Measurements from ENCODE around the genes FBXL15, ARL3 and CALHM2.

DNA sequence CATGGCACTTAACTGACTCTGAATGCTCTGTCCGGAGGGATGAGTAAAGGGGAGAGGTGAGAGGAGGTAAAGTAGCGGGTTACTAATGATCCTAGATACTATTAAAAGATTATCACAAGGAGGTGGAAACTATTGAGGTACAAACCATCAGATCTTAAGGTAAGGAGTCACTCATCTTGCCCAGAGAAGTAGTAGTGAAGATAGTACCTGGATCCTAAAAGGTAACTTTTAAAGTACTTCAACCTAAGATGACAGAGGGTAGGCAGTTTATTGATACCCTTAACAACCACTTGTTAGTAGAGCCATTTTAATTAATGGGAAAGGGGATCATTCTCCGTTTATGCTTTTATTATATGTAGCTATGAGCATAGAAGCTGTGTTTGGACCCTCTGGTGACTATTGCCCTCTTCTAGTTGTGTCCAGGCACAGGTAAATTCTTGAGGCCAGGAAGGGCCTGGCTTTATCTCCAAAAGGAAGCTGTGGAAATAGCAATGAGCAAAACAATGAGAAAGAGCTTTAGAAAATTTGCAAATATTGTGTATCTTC lies 37.7 kb downstream of the GBF1 start:
- RRBS = no CpG with 5 or more reads among the region's 3 CpGs

- RRBS = no CpG with 5 or more reads among the region's 15 CpGs
Measured at GRCh38 chr10:102382107-102382962, 13.2 kb upstream of the NFKB2 start.

- RRBS = no CpG with 5 or more reads among the region's 2 CpGs
Measured at GRCh38 chr10:102406824-102407266, 11.3 kb downstream of the NFKB2 start.

GRCh38 chr10:102420487-102421312 lies at the start of gene FBXL15:
TSS of gene FBXL15 (plus strand) at chr10:102420836.
- RRBS = 2% methylated on average over 7 of the region's 54 CpGs

DNA sequence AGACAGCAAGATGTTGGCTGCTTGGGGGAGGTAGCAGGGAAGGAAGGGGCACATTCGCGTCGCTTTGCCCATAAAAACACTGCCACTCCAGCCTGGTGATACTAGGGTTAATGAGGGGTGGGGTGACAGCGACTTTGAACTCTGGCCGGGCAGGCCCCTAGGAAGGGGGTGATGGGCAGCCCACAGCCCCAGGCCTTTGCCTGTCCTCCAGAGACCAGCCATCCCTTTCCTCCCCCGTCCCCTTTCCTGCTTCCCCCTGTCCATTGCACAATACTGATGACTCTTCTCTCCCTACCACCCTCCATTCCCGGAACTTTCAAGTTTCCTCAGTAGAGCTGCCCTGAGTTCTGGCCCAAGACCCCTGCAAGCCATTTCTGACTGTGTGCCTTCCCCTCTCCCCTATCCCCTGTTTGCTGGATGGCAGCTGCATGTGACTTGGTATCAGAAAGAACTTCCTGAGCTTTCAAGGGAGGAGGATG lies 2.2 kb upstream of the CUEDC2 start:
- RRBS = no CpG with 5 or more reads among the region's 7 CpGs

- RRBS = no CpG with 5 or more reads among the region's 53 CpGs
Measured at GRCh38 chr10:102656572-102657656, 12.6 kb downstream of the TRIM8 start.

DNA sequence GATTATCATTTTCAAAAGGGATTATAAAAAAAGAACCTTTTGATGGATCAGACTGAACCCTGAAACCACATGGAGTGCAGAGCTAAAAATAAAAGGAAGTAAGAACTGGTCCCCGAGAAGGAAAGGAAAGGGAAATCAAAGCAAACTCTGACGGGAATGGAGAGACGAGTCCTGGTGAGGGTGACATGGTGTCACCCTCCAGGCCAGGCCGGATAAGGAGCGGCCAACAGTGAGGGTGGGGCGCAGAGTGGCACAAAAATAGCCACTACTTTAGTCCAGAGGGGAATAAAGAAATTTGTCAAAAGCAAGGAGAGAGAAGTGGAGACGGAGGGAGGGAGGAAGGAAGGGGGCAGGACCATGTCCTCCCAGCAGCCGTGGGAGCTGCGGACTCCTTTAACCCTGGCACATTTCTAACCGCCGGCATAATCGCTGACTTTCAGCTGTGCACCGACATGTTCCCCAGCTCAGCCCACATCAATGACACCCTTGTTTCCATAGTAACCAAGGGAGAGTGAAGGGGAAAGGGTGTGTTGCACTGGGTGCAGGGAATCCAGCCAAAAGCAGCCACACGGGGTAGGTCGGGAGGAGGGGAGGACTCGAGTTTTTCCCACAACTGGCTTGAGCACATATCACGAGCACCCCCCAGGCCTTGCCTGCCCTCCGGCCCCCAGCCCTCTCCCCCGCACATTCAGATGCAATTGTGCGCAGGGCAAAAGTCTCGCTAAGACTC lies 29.7 kb downstream of the TRIM8 start:
- RRBS = no CpG with 5 or more reads among the region's 21 CpGs

DNA sequence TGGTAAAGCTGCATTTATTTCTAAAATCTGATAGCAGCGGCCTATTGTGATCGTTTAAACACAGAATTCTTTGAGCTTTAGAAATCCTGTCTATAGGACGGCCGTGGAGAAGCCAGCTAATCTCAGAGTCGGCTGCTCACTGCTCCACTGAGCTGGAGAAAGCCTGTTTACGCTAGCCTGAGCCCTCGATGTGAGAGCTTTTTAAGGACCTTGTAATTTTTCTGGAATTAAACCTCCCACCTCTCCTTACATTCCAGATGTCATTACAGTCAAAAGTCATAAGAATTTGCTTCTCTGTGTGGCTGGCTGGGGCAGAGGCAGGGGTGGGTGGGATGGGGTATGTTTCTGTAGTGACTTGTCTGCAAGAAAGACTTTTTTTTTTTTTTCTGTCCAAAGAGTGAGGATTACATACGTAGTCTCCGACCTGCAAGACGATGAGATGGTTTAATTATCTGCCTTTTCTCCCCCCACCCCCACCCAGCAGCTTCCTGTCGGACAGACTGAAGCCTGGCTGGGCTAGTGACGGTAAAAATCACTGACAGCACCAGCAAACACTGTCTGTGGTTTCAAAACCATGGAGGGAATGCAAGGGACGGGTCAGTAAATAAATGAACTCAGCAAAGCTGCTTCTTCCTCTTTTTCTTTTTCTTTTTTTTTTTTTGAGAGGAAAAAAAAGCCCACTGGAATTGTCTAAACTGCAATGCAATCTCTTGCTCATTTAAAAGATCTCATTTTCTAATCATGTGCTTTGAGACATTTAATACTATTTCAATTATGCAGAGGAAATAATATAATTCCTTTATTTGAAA lies 31.8 kb downstream of the TRIM8 start:
- RRBS = no CpG with 5 or more reads among the region's 13 CpGs

GRCh38 chr10:102713441-102714706 lies at the start of gene ARL3:
TSS of gene ARL3 (minus strand) at chr10:102714397.
- RRBS = 4% methylated on average over 16 of the region's 82 CpGs

- RRBS = no CpG with 5 or more reads among the region's 5 CpGs
Measured at GRCh38 chr10:102726176-102726677, 11.8 kb downstream of the SFXN2 start.

GRCh38 chr10:102770645-102771165 lies 27.0 kb downstream of the WBP1L start:
- RRBS = no CpG with 5 or more reads among the region's 2 CpGs

GRCh38 chr10:102815728-102816777 lies 21.2 kb downstream of the CYP17A1 start:
- RRBS = no CpG with 5 or more reads among the region's 19 CpGs

GRCh38 chr10:103021865-103022334 lies 103.8 kb downstream of the CNNM2 start:
- RRBS = no CpG with 5 or more reads among the region's 5 CpGs

DNA sequence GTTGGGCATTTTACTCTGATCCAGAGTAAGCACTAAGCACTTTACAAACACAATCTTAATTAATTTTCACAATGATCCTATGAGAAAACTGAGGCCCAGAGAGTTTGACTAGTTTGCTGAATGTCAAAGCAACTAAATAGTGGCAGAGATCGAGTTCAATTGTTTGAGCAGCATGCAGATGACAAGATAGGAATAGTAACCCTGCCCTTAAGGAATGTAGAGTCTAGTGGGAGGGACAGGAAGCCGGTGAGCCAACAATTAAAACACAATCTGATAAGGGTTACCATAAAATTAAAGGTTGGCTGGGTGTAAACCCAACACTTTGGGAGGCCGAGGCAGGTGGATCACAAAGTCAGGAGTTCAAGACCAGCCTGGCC lies 13.4 kb upstream of the RPEL1 start:
- RRBS = no CpG with 5 or more reads among the region's 3 CpGs

GRCh38 chr10:103368122-103369049 lies 610 bp downstream of the TAF5 start:
- RRBS = 2% methylated on average over 24 of the region's 78 CpGs

GRCh38 chr10:103397388-103397743 lies 940 bp downstream of the PDCD11 start:
- RRBS = 6% methylated on average over 3 of the region's 17 CpGs

GRCh38 chr10:103451897-103452569 lies at the start of gene CALHM2:
TSS of gene CALHM2 (minus strand) at chr10:103452370.
- RRBS = no CpG with 5 or more reads among the region's 37 CpGs

- RRBS = 39% methylated on average over 11 of the region's 33 CpGs
Measured at GRCh38 chr10:103473291-103473798, 5.7 kb downstream of the CALHM3 start.

GRCh38 chr10:103557601-103558041 lies 64.1 kb downstream of the NEURL1 start:
- RRBS = no CpG with 5 or more reads among the region's 10 CpGs

- RRBS = 24% methylated on average over 2 of the region's 18 CpGs
Measured at GRCh38 chr10:103739307-103740080, 115.9 kb downstream of the SH3PXD2A start.

Measured in epidermal melanocyte (primary cell).